ENCODE data around the genes C5 and DAB2IP.

- PRO-cap = no peak
- RAMPAGE, long total RNA = no peak
- RRBS = no CpG with 5 or more reads among the region's 7 CpGs
Measured at GRCh38 chr9:120909981-120910507, 16.6 kb downstream of the TRAF1 start.

DNA sequence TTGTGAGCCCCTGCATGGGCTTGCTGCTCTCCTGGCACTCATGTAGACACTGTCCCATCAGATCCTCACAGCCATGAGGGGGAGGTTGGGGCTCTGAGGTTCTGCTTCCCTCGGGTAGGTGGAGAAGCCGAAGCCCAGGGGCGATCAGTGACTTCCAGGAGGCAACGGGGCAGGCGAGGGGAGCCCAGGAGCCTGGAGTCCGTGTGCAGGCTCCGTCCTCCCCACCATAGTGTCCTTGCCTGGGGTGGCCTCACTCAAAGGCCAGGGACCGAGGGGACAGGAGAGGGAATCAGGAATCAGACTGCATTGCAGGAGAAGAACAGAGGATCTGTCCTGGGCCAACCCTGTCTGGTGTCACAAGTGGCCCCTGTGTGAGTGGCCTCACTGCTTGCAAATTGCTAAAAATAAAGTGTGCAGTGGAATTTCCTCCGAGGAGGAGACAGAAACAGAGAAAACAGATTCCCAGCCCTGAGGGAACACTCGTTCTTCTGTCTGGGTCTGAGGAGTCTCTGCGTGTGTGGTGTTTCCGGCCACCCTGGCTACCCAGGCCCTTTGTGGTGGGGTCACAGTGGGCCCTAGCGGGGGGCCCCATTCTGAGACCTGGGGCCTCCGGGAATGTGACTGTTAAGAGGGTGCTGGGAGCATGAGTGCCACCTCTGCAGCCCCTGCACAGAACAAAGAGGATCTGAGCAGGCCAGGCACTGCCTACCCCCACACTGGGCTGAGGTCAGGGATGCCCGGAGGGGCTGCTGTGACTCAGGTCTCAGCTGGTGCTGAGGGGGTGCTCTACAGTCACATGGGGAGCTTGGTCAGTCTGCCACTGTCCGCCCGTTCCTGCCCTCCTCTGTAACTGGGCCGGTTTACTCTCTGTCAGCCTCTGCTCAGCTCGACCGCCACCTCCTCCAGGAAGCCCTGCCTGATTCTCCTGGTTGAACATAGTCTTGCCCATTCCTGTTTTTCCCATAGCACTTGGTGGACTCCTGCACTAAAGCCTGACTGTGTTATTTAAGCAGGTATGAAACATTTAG is 7.5 kb downstream of the TRAF1 start:
- PRO-cap = no peak
- RAMPAGE, long total RNA = no peak
- RRBS = 38% methylated on average over 4 of the region's 20 CpGs

DNA sequence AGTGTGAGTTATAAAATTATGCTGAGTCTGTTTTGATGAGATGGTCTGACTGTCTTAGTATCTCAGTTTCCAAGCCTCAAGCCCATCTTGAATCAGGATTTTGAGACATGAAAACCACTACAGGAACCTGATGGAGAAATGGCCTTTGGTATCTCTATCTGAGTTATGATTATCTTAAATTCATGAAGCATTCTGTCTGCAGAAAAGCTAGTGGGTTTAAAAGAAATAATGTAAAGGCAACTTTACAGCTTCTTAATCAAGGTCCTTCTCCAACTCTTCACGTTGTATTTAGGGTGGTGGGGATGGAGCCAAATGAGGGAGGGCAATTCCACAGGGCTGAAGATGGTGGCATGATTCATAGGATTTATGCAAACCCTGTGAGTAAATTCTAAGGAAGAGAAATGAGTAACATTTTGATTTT is 47.5 kb downstream of the C5 start:
- PRO-cap = no peak
- RAMPAGE, long total RNA = no peak
- RRBS = no CpG with 5 or more reads among the region's 1 CpG

DNA sequence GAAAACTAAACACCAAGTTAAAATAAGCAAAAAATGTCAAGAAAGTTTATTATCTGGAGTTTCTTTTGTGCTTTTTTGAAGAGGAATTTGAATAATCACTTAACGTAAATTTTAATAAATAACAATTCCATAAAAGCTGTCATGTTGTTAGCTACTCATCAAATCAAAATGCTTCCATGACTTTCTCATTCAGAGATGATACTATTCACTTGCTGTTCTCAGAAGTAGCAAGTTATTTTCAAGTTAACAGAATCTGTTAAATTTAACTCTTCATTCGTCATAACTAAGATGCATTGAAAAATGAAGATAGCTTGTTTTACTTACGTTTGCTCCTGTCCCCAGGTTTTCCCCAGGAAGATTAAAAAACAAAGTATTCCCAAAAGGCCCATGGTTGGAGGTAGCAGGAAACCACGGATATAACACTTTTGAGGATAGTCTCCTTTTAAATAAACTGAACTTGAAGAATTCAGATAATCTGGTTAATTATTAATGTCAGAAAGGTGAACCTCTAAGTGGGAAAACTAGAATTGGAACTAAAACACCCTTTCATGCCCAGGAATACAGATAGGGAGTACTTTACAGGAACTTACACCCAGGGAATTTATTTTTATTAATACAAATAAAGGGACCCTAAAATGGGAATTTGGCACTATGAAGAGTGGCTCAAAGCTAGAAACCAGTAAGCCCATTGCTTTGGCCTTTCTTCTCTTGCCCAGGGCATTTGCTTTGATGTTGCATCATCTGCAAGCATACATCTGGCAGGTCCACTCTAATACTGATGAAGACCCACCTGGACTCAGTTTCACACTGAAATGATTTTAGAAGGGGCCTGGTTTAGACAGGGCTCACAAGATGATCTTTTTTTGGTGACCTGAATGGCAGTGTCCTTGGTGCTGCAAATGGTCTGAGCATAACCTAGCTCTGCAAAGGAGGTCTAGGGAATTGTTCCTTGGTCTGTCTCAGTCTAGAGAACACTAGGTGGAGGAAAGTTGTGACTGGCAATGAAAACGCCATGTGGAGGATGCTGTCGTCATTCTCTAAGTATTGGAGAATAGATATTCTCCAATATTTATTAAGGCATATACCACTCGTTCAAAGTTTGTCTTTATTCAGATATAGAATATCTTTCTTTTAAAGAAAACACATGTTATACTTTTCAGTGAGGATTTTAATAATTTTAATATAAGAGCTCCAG is at the start of gene C5:
Gene C5 (minus strand): TSS at position 418 of the 1,195 bp plus-strand sequence.
- PRO-cap = no peak
- RAMPAGE, long total RNA = no peak
- RRBS = no CpG with 5 or more reads among the region's 7 CpGs

DNA sequence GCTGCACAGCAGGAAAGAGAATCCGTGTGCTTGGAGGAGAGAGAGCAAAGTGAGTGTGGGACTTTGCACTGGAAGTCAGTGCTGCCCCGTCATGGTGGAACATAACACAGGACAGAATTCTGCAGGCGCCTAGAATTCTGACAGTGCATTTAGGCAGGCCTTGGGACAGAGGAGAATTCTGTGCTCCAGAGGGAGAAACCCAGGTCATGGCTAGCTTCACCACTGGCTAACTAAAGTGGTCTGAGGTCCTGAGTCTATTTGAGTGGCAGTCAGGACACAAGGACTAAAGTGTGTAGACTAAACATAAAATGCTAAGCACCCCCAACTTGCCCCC is 3.6 kb upstream of the C5 start:
- PRO-cap = no peak
- RAMPAGE, long total RNA = no peak
- RRBS = no CpG with 5 or more reads among the region's 3 CpGs

GRCh38 chr9:121088842-121089107 is 14.0 kb downstream of the CNTRL start:
- PRO-cap = no peak
- RAMPAGE, long total RNA = no peak
- RRBS = no CpG with 5 or more reads among the region's 2 CpGs

DNA sequence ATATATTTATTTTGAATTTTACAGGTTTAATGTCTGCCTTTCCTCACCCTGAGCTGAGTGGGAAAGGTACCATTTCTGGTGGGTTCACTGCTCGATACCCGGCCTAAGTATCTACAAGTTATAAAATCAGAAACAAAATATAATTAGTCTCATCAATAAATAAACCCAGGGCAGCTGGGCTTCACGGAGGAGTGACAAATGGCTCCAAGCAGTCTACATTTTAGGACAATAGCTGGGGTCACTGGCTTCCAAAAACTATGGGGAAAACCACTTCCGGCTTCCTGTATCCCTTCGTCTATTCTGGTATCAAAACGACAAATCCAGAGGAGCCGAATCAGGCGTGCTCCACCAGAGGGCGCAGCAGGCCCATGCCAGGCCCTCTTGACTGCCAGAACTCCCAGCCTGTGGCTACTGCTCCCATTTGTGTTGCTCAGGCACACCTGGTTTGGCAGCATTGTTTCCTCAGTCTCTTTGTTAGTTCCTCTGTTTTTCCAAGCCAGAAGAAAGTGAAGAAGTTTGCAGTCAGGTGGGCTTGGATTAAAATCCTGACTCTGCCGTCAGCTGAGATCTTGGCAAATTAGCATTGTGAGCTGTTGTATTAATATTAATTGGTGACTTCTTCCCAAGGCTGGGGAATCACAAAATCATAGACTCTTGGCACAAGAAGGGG is 11.5 kb upstream of the RAB14 start:
- PRO-cap = no peak
- RAMPAGE, long total RNA = no peak
- RRBS = no CpG with 5 or more reads among the region's 10 CpGs

DNA sequence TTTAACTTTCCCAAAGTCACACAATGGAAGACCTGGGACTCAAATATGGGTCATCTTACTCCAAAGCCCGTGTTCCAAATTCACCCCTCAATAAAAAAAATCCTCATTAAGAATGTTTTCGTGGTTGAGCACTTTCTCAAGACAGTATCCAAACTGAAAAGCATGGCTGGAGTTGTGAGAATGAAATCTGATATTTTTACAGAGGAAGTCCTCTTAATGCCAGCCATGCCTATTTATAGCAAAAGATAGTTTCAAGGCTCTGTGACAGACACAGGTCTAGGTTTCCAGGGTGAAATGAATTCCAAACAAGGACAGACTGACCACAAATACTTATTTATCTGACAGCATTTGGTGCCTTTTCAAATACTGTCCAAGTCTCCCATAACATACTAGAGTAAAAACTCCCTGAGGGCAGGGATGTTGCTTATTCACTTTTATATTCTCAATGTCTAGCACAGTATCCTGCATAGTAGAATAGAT is 10.3 kb downstream of the STOM start:
- PRO-cap = no peak
- RAMPAGE, long total RNA = no peak
- RRBS = no CpG with 5 or more reads among the region's 2 CpGs

DNA sequence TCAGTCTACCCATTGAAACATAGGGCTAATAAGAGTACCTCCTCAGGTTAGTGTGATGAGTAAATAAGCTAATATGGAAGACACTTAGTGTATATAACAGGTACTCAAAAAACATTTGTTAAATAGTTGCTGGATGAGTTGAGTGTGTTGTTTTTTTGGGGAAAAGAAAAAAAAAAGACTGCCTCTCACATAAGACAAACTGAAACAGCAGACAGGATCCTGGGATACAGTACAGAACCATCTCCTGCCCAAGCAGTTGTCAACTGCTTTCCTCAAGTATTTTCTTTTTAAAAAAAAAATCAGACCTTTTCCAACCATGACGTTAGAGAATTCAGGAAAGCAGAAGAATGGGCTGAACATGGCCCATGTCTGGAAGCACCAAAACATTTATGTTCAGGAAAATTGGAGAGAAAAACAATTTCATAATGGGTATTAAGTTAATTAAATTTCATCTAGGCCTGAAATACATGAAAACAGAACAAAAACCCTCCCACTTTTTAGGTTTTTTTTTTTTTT is 5.0 kb downstream of the STOM start:
- PRO-cap = no peak
- RAMPAGE, long total RNA = no peak
- RRBS = no CpG with 5 or more reads among the region's 1 CpG

- PRO-cap = no peak
- RAMPAGE, long total RNA = no peak
- RRBS = no CpG with 5 or more reads among the region's 7 CpGs
Measured at GRCh38 chr9:121398061-121398882, 28.2 kb upstream of the STOM start.

DNA sequence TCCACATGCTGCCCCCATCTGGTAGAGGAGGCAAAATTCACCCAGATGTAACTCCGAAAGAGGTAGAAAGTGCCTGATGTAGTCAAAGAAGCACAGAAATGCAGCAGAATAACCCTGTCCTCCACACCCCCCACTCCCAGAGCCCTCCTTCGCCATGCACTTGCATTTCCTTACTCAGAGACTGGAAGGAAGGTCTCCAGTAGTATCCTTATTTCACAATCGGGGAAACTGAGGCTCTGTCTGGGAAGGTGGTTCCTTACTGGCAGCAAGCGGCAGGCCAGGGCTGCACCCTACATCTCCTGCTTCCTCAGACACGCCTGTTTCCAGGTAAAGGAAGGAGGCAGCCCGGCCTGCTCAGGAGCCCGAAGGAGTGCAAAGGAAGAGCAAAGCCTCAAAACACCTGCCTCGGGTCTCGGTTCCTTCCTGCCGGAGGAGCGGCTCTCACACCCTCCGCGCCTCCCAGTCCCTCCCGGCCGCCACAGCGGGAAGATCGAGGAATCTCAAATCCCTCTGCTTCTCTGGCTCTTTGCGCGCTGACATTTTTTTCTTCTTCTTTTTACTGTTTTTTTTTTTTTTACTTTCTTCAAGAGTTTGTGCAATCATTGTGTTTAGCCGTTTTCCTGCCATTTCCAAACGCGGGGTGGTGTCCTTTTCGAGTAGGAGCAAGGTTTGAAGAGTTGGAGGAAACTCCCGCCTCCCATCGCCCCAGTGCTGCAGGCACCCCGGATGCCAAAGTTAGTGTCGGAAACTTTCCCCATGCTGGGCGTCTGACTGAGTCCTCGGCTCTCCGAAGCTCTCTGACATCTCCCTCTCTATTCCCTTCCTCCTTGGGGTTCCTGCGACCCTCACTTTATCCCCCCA is 1.1 kb downstream of the GGTA1 start:
- PRO-cap = no peak
- RAMPAGE, long total RNA = no peak
- RRBS = 2% methylated on average over 9 of the region's 31 CpGs

GRCh38 chr9:121651159-121652132 is at the start of gene DAB2IP:
Gene DAB2IP, plus strand, starts transcription at chr9:121651634.
- PRO-cap = unidirectional peak, plus-strand start at chr9:121651640
- RAMPAGE, long total RNA = no peak
- RRBS = 1% methylated on average over 36 of the region's 88 CpGs

DNA sequence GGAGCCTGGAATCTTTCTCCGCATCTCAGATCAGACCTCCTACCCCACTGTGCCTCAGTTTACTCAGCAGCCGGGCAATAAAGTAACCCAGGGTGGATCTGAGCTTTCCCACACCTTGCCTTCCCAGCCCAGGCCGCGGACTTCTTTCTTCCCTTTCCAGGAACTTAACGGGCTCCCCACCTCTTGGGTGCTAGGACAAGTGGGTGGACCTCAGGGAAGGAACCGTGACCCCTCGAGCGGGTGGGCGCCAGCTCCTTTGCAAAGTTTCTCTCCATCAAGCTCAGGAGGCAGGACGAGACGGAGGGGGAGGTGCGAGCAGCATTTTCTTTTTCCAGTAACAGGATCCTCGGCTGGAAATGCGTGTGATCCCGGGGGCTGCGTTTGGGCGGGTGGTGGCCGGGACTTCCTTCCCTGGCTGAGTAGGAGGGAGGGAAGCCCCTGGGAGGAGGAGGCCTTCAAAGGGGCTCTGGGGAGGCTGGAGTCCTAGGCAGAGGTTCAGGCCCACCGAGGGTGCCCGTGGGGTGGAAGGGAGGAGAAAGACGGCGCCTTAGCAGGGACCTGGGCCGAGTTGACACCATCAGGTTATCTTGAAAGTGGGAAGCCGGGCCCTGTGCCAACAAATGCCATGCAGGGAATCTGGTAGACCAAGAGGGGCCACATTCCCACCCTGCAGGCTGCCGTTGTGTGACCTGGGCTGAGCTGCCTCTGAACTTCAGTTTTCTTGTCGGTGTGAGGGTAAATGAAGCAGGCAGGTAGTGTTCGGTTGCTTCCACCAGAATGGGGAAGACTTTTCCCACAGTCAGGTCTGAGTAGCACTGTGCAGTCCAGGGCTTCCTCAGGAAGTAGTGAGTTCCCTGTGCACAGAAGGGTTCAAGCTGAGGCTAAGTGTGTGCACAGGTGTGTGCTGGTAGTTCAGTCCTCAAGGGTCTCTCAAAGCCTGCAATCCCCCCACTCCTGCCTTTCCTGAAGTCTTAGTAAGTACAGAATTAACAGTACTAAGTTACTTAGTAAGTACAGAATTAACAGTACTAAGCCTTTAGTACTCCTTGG is 1.0 kb downstream of the DAB2IP start:
- PRO-cap = no peak
- RAMPAGE, long total RNA = no peak
- RRBS = no CpG with 5 or more reads among the region's 27 CpGs

GRCh38 chr9:121746824-121747232 is 95.4 kb downstream of the DAB2IP start:
- PRO-cap = no peak
- RAMPAGE, long total RNA = no peak
- RRBS = no CpG with 5 or more reads among the region's 2 CpGs

DNA sequence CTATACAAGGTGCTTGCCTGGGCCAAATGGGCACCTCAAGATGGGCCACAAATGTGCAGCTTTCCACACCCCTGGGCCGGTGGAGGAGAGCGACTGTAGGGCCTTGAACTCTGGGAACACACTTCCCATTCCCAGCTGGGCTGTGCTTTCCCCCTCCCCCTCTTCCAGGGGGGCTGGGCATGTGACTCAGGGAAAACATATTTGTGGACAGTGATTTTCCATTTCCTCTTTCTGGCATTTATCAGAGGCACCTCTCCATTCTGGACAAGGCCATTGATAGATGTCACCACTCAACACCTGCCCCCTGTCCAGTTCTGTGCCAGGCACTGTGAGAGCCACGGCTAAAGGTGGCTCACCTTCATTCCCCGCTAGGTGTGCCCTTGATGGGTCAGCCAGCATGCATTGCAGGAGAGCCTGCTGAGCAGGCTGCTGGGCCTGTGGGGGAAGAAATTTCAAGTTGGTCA is 113.6 kb downstream of the DAB2IP start:
- PRO-cap = no peak
- RAMPAGE, long total RNA = no peak
- RRBS = no CpG with 5 or more reads among the region's 4 CpGs

DNA sequence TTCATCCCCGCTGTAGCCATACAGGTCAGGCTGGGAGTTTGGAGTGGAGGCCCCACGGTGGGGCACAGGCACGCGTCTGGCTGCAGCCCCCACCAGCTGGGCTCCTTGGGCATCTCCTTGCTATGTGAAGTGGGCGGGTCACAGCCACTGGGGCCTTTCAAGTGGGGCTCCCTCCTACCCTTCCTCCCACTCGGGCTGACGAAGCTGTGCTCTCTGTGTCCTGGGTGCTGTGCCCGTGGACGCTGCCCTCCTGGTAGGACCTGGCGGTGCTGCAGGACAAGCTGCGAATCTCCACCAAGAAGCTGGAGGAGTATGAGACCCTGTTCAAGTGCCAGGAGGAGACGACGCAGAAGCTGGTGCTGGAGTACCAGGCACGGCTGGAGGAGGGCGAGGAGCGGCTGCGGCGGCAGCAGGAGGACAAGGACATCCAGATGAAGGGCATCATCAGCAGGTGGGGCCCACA is 124.5 kb downstream of the DAB2IP start:
- PRO-cap = no peak
- RAMPAGE, long total RNA = no peak
- RRBS = no CpG with 5 or more reads among the region's 18 CpGs

GRCh38 chr9:121902275-121902935 is 190.7 kb downstream of the TTLL11 start:
- PRO-cap = no peak
- RAMPAGE, long total RNA = no peak
- RRBS = no CpG with 5 or more reads among the region's 7 CpGs

DNA sequence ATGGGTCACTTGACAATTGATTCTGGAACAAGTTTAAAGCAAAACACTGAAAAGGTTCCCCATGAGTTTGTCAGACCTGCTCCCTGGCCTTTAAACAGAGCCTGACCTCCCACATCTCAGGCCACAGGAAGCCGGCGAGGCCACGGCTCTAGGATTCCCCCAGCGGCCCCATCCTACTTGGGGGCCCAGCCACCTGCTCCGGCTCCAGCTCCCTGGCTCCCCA is 62.0 kb downstream of the TTLL11 start:
- PRO-cap = no peak
- RAMPAGE, long total RNA = no peak
- RRBS = 91% methylated on average over 5 of the region's 5 CpGs

- PRO-cap = no peak
- RAMPAGE, long total RNA = no peak
- RRBS = 11% methylated on average over 49 of the region's 115 CpGs
Measured at GRCh38 chr9:122213335-122214599, 15.0 kb downstream of the LHX6 start.

- PRO-cap = no peak
- RAMPAGE, long total RNA = no peak
- RRBS = no CpG with 5 or more reads among the region's 13 CpGs
Measured at GRCh38 chr9:122263948-122264420, 656 bp downstream of the RBM18 start.